Fibroblast of the aortic adventitia (primary cell): ENCODE data around the genes CHL1 and TRNT1.

DNA sequence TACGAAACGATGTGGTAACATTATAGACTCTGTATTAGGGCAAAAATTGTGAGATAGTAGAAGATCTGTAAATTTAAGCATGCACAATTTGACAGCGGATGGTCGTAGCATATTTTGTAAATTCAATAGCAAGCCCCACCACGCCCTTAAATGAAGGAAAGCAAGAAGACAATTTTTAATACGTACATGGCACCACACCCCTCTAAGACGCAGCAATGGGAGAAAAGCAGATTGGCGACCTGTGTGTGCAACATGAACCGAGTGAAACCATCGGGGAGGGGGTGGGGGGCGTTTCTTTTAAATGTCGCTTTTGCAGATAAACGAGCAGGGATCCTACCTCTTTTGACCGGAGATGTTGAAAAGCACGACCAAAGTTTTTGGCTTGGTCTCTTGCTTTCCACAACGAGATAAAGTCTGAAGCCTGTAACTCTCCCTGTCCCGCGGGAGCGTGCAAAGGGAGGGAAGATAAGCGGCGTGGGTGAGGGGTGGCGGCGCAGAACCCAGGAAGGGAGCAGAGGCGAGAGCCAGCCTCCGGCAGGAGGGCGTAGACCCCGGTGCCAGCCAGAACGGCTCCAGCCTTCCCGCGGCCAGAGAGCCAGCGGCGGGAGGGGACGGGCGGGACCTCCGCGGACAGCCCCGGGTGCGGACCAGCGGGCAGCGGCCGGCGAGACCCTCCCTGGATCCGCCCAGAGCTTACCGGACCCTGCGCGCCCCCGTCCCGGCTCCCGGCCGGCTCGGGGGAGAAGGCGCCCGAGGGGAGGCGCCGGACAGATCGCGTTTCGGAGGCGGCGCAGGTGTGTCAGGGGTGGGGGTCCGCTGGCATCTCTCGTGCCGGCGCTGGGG is at the start of gene CHL1:
Gene CHL1 (plus strand): TSS at position 494 of the 843 bp plus-strand sequence.
- CAGE, long polyA plus RNA: no peak

DNA sequence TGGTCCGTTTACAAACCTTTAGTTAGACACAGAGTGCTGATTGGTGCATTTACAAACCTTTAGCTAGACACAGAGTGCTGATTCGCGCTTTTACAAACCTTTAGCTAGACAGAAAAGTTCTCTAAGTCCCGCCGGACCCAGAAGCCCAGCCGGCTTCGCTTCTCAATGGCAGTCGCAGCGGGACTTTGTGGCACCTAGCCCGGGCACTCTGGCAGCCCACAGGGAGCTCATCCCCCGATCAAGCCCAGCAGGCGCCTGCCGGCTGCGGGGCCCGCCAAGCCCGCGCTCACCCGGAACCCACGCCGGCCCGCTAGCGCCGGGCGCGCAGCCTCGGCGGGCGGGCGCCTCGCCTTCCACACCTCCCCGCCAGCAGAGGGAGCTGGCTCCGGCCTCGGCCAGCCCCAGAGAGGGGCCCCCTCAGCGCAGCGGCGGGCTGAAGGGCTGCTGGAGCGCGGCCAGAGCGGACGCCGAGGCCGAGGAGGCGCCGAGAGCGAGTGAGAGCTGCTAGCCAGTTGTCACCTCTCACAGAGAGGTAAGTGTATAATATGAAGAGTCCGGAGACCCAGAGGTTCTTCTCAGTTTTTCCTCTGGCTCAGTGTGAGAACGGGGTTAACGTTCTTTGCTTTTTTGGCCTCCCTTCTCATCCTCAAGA is 339.4 kb downstream of the CHL1 start:
- CAGE, long polyA plus RNA: no peak

GRCh38 chr3:2097817-2098337 is 789 bp upstream of the CNTN4 start:
- CAGE, long polyA plus RNA: no peak

GRCh38 chr3:2287210-2287865 is 188.7 kb downstream of the CNTN4 start:
- CAGE, long polyA plus RNA: no peak

GRCh38 chr3:2847643-2848070 is 262.5 kb downstream of the IL5RA start:
- CAGE, long polyA plus RNA: no peak

GRCh38 chr3:2870542-2871107 is 239.5 kb downstream of the IL5RA start:
- CAGE, long polyA plus RNA: no peak

DNA sequence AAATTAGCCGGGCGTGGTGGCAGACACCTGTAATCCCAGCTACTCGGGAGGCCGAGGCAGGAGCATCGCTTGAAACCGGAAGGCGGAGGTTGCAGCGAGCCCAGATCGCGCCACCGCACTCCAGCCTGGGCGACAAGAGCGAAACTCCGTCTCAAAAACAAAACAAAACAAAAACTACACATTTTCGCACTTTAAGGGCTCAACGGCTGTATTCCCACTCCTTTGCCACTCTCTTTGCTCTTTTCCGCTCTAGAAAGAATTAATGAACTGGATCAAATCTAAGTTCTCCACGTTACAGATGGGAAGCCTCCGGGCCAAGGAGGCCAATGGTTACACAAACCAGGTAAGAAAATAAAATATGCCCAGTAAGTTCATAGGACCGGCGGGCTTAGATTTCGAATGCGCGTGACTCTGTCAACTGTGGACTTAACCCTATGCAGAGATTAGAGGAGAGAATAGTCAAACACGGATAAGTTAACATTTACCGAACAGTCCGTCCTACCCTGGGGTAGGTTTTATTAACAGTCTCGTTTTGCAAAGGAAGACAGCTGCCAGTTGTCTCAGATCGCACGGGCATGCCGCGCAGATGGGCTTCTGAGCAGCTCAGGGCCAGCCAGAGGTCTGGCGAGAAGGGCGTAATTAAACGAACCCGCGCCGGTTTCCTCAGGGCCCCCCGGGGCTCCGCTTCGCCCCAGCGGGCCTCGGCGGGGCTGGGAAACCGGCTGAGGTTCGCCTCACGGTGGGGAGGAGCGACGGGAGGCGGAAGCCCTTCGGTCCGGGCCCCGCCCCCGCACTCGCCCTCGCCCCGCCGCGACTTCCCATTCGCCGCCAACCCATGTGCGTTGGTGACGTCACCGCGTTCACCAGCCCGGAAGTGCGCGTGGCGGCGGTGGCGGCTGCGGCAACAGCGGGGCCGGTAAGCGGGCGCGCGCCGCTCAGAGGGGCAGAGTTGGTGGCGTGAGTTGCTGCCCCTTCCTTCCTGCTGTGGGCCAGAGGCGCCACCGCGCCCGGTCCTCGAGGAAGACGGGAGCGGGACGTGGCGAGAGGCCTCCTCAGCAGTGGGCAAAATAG is at the start of gene TRNT1:
Gene TRNT1 (plus strand): TSS at position 866 of the 1,071 bp plus-strand sequence.
- CAGE, long polyA plus RNA: no peak

DNA sequence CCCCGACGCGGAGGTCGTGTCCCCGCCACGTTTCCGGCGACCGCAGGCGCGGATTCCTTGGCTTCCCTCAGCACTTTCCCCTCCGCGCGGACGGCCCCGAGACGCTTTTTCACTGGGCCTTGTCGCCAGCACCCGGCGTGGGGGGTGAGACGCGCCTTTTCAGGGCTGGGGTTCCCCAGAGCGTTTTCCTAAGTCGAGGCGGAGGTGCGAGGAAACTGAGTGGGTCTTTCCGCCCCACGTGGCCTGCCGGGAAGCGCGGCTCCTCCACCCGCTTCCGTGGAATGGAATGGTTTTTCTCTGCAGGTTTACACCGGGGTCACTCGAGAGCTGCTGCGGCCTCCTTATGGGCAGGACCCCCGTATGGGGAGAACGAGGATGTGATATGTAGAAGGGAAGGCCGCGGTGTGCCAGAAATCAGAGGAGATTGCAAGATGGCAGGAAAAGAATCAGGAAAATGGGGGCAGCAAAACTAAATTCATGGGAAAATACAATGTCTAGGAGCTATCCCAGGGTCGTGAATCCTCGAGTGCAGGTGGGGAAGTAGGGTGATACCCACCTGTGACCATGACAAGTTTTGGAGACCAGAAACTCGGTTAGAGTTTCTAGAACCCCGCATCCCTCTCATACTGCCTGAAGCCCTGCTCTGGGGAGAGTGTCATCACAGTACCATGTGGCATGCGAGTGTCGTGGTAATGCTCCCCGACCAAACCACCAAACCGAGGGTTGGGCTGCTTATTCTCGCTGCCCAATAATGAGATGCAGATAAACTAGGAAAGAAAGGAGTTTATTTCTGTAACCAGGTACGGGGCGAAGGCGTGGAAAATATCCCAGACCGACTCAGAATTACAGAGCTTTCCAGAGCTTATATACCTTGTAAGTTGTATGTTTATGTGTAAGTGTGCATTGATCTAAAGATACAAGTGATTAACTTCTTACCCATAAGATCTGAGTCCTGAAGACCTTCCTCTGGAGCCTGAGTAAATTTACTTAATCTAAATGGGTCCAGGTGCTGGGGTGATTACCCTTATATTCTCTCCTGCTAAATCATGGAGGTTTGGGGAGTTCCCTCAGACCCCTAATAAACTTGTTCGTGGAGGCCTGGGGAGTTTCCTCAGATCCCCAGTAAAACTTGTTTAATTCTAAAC is 778 bp downstream of the TRNT1 start:
- CAGE, long polyA plus RNA: no peak

GRCh38 chr3:3762046-3762619 is 37.1 kb upstream of the LRRN1 start:
- CAGE, long polyA plus RNA: no peak

- CAGE, long polyA plus RNA: no peak
Measured at GRCh38 chr3:3800681-3801010, 1.4 kb downstream of the LRRN1 start.

GRCh38 chr3:3962937-3963731 is 163.9 kb downstream of the LRRN1 start:
- CAGE, long polyA plus RNA: no peak

- CAGE, long polyA plus RNA: no peak
Measured at GRCh38 chr3:4350663-4351248, 47.6 kb downstream of the SETMAR start.

DNA sequence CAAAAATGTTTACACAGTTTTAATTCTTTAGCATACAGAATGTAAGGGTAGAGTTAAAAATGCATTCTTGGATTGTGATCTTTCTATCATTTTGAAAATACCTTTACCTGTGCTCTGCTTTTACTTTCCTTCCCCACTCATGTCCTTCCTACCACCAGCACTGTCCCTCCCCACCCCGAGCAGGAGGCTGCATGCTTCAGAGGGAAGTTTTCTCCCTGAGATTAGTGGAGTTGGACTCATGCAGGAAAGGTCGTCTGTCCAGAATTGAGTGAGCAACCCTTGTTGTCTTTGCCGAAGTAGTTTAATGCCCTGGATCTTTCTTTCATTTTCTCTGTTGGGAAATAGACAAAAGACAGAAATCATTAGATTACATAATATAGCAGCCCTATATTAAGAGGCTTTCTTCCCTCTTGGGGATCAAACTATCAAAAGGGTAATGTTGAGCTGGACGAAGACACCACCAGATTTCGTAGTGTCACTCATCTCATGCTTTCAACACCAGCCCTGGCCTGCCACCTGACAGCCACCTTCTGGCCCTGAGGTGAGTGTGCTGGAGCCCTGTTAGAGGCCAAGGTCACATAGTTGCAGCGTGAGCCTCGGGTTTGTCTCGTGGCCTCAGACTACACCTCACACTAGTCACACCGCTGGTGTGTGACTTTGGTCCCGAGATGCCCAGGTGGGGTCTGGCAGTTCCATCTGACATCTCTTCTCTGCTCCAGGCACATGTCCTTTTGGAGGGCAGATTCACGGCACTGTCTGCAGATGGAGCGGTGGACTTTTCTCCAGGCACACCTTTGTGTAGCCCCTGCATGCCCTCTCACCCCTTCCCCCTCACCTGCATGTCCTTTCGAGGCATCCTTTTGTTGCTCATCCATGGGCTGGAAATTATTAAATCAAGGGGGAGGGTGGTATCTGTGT is 231.0 kb downstream of the ITPR1 start:
- CAGE, long polyA plus RNA: no peak

- CAGE, long polyA plus RNA: no peak
Measured at GRCh38 chr3:4742279-4742698, 236.9 kb upstream of the BHLHE40 start.

GRCh38 chr3:4748835-4749315 is 230.4 kb upstream of the BHLHE40 start:
- CAGE, long polyA plus RNA: no peak

- CAGE, long polyA plus RNA: no peak
Measured at GRCh38 chr3:4750032-4750700, 229.1 kb upstream of the BHLHE40 start.

DNA sequence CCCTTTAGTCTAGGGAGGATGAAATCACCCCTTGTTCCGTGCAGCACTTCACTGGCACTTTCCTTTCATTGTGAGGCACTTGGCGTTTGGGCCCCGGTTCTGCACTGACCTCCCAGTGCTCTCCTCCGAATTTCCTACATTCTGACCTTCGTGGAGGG is 152.7 kb upstream of the BHLHE40 start:
- CAGE, long polyA plus RNA: no peak

- CAGE, long polyA plus RNA: no peak
Measured at GRCh38 chr3:4886925-4887700, 92.1 kb upstream of the BHLHE40 start.

- CAGE, long polyA plus RNA: no peak
Measured at GRCh38 chr3:4901773-4902081, 77.5 kb upstream of the BHLHE40 start.

GRCh38 chr3:4982179-4982628 is 3.0 kb downstream of the BHLHE40 start:
- CAGE, long polyA plus RNA: no peak